ENCODE results near the gene CSNK1A1.

- RRBS, result no CpG with 5 or more reads among the region's 29 CpGs
CAGE:
- cytosol, long polyA plus RNA, result no peak
- long polyA plus RNA, result no peak
- nucleus, long polyA plus RNA, result no peak
Observed at GRCh38 chr5:147946276-147947396, 40.3 kb upstream of the C5orf46 start.

- RRBS, result no CpG with 5 or more reads among the region's 2 CpGs
CAGE:
- cytosol, long polyA plus RNA, result no peak
- long polyA plus RNA, result no peak
- nucleus, long polyA plus RNA, result no peak
Observed at GRCh38 chr5:148108552-148108948, 44.8 kb downstream of the SPINK5 start.

DNA sequence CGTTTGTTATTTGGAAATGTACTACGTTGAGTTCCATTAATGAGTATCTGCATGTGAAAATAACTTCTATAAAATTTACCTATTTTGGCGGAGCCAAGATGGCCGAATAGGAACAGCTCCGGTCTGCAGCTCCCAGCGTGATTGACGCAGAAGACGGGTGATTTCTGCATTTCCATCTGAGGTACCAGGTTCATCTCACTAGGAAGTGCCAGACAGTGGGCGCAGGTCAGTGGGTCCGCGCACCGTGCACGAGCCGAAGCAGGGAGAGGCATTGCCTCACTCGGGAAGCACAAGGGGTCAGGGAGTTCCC, 7.9 kb upstream of the MARCOL start:
- RRBS, result no CpG with 5 or more reads among the region's 15 CpGs
CAGE:
- cytosol, long polyA plus RNA, result no peak
- long polyA plus RNA, result no peak
- nucleus, long polyA plus RNA, result no peak

- RRBS, result no CpG with 5 or more reads among the region's 2 CpGs
CAGE:
- cytosol, long polyA plus RNA, result no peak
- long polyA plus RNA, result no peak
- nucleus, long polyA plus RNA, result no peak
Observed at GRCh38 chr5:148465595-148466277, 82.0 kb downstream of the FBXO38 start.

DNA sequence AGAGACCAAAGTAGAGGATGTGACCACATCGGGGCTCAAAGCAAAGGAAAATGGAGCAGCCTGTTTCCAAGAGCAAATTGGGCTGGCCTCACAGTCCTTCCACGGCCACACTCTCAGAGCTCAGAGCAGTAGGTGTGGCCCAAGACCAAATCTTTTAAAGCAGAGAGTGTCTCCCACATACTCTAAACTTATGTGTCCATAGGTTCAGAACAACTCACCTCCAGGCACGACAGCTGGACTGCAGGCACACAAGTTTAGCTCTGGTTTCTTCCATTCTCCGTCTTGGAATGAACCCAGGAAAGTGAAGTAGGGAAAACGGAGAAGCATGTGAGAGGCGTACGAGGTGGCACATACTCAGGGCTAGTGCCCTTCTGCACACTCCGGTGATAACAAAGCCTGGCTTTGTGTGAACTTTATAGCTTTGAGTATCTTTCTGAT, 11.0 kb upstream of the HTR4 start:
- RRBS, result no CpG with 5 or more reads among the region's 8 CpGs
CAGE:
- cytosol, long polyA plus RNA, result no peak
- long polyA plus RNA, result no peak
- nucleus, long polyA plus RNA, result no peak

DNA sequence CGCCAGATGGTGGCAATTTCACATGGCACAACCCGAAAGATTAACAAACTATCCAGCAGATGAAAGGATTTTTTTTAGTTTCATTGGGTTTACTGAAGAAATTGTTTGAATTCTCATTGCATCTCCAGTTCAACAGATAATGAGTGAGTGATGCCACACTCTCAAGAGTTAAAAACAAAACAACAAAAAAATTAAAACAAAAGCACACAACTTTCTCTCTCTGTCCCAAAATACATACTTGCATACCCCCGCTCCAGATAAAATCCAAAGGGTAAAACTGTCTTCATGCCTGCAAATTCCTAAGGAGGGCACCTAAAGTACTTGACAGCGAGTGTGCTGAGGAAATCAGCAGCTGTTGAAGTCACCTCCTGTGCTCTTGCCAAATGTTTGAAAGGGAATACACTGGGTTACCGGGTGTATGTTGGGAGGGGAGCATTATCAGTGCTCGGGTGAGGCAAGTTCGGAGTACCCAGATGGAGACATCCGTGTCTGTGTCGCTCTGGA, 897 bp upstream of the ADRB2 start:
- RRBS, result no CpG with 5 or more reads among the region's 9 CpGs
CAGE:
- cytosol, long polyA plus RNA, result no peak
- long polyA plus RNA, result no peak
- nucleus, long polyA plus RNA, result no peak

- RRBS, result no CpG with 5 or more reads among the region's 7 CpGs
CAGE:
- cytosol, long polyA plus RNA, result no peak
- long polyA plus RNA, result no peak
- nucleus, long polyA plus RNA, result no peak
Observed at GRCh38 chr5:148828196-148829123, 2.0 kb downstream of the ADRB2 start.

DNA sequence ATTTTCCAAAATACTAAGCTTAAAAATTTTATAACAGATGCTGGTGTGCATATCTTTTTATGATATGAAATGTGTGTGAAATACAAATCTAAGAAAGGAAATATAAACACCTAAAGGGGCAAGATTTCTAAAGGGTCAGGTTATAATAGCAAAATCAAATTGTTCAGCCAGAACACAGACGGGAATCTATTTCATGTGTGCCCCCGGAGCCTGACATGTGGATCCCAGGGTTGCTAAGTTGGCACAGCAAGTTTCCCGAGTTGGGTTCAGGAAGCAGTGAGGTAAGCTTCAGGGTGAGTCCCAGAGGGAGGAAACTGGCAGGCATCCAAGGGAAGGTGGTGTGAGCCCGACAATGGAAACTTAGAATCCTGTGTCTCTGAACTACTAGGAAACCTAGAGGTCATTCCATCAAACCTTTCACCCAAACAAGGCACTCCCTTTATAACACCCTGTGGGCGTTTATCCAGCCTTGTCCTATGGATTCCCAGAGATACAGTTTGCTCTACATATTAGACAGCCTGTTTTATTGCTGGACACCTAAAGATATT, 98.4 kb downstream of the ADRB2 start:
- RRBS, result no CpG with 5 or more reads among the region's 5 CpGs
CAGE:
- cytosol, long polyA plus RNA, result no peak
- long polyA plus RNA, result no peak
- nucleus, long polyA plus RNA, result no peak

- RRBS, result no CpG with 5 or more reads among the region's 3 CpGs
CAGE:
- cytosol, long polyA plus RNA, result no peak
- long polyA plus RNA, result no peak
- nucleus, long polyA plus RNA, result no peak
Observed at GRCh38 chr5:149320261-149320548, 25.1 kb upstream of the GRPEL2 start.

GRCh38 chr5:149419818-149420896, 41.1 kb upstream of the IL17B start:
- RRBS, result no CpG with 5 or more reads among the region's 26 CpGs
CAGE:
- cytosol, long polyA plus RNA, result no peak
- long polyA plus RNA, result no peak
- nucleus, long polyA plus RNA, result no peak

DNA sequence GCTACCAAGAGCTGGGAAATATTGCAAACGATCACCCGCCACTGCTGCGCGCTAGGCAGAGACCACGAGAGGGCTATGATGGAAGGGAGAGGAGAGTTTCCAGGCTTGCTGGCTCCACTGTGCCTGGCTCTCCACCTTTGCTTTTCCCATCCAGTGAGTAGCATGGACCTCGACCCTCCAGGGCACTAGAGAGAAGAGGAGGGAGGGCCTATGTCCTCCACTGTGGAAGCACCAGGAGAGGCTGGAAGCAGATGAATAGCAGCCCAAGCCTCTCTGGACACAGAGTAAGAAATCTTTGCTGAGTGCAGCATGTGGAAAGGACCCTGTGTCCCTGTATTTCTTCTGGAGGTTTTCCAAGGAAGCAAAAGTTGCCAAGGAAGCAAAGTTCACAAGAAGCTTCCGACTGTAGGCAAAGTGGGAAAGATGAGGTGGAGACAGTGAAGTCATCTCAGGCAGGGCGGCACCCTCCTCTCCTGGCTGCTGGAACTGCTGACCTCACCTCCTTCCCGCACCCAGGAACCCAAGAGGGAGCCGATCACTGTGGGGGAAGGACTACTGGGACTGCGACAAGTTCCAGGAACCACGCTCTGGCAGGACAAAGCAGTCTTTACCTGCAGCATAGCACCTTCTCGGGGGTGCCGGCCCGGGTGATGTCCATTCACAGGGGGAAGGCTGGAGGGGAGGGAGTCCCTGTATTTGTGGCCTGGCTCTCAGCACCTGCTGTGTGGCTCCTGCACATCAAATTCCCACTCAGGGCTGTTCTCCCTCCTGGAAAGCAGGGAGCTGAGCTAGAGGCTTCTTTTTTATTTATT, 79.6 kb downstream of the CSNK1A1 start:
- RRBS, result no CpG with 5 or more reads among the region's 15 CpGs
CAGE:
- cytosol, long polyA plus RNA, result no peak
- long polyA plus RNA, result no peak
- nucleus, long polyA plus RNA, result no peak

DNA sequence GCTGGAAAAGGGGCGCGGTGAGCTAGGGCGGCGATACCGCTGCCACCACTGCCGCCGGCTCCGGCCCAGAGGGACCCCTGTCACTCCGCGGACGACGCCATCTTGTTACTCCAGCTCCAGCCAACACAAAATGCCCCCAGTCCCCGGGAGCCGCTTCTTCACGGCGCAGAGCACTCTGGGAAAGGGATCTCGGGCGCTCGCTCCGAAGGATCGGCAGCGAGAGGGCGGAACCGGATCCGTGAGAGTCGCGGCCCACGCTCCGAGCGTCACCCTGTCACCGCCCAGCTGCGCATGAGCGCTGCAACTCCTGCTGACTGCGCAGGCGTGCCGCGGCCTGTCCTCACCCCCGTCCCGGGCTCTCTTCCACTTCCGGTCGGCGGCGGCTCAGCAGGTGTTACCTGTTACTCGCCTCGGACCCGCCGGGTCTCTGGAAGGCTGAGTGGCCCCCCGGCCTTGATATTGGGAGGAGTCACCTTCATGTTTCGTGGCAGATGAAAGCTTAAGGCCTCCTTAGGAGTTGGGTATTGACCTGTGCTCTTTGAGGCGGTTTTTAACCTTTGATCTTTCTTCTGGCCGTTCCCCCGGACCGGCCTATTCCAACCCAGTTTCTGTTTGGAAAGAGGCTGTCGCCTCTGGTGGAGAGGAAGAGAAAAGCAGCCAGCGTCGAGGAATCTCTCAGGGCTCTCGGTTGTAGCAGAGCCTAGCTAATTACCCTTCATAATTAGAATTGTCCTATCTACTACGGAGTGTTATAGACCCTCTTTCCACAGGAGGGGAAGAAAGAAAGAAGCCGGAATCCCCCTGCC, at the start of gene CSNK1A1:
Gene CSNK1A1, minus strand, starts transcription at position 180 of the 806 bp plus-strand sequence.
- RRBS, result 1% methylated on average over 14 of the region's 59 CpGs
CAGE:
- cytosol, long polyA plus RNA, result start-site peak on the minus strand centred at position 193 of the sequence, 181 bp wide, 1,486 reads
- long polyA plus RNA, result start-site peak on the minus strand centred at position 191 of the sequence, 177 bp wide, 1,156 and 1,109 reads in 2 replicates
- nucleus, long polyA plus RNA, result start-site peak on the minus strand centred at position 191 of the sequence, 177 bp wide, 1,025 reads

DNA sequence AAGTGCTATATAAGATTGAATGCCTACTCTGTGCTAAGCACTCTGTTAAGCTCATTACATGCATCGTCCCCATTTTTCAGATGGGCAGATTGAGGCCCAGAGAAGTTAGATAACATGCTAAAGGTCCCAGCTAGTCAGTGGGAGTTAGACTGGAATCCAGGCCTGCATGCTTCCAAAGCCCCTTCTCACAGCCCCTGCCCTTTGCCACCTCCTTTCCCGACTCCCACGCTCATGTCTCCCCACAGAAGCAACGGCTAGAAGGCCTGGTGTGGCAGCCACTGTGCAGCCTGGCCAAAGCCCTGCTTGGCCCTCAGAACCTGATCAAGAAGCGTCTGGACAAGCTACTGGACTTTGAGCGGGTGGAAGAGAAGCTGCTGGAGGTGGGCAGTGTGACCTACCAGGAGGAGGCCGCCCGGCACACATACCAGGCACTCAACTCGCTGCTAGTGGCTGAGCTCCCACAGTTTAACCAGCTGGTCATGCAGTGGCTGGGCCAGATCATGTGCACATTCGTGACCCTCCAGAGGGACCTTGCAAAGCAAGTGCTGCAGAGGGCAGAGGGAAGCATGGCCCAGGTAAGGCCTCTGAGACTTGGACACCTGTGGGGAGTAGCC, 40.3 kb downstream of the ARHGEF37 start:
- RRBS, result no CpG with 5 or more reads among the region's 10 CpGs
CAGE:
- cytosol, long polyA plus RNA, result no peak
- long polyA plus RNA, result no peak
- nucleus, long polyA plus RNA, result no peak

- RRBS, result 96% methylated on average over 4 of the region's 17 CpGs
CAGE:
- cytosol, long polyA plus RNA, result no peak
- long polyA plus RNA, result no peak
- nucleus, long polyA plus RNA, result no peak
Observed at GRCh38 chr5:149626977-149627742, 45.9 kb downstream of the ARHGEF37 start.

- RRBS, result no CpG with 5 or more reads among the region's 23 CpGs
CAGE:
- cytosol, long polyA plus RNA, result no peak
- long polyA plus RNA, result no peak
- nucleus, long polyA plus RNA, result no peak
Observed at GRCh38 chr5:149640799-149641832, 59.8 kb downstream of the ARHGEF37 start.

DNA sequence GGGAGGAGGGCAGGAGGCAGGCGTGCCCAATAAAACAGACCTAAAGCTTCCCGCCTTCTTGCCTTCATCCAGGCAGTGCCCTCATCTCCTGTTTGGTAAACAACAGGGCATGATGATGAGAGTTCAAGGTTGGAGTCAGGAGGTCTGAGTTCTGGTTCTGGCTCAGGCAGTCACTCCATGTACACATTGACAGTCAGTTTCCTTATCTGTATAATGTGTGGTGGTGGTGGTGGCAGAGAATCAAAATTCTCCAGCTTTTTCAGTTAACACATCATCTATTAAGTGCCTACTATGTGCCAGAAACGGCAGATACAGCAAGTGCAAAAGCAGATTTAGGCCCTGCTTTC, 1.5 kb upstream of the PPARGC1B start:
- RRBS, result no CpG with 5 or more reads among the region's 3 CpGs
CAGE:
- cytosol, long polyA plus RNA, result no peak
- long polyA plus RNA, result no peak
- nucleus, long polyA plus RNA, result no peak

DNA sequence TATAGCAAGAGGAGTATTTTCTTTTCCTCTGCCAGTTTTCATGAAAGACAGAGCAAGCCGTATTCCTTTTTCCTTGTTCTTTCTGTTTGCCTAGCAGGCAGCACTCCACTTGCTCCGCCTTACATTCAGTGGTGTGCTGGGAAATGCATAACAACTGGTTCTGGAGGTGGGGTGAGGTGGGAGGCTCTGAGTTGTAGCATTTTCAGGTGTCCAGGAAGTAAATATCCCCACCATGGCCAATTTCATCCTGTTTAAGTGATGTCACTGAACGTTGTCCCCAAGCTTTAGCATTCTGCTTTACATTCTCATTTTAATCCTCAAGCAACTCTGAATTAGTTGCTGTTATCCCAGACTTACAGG, 41.5 kb downstream of the PPARGC1B start:
- RRBS, result no CpG with 5 or more reads among the region's 3 CpGs
CAGE:
- cytosol, long polyA plus RNA, result no peak
- long polyA plus RNA, result no peak
- nucleus, long polyA plus RNA, result no peak

GRCh38 chr5:149776477-149777078, 46.5 kb downstream of the PPARGC1B start:
- RRBS, result no CpG with 5 or more reads among the region's 6 CpGs
CAGE:
- cytosol, long polyA plus RNA, result no peak
- long polyA plus RNA, result no peak
- nucleus, long polyA plus RNA, result no peak

GRCh38 chr5:149802723-149803384, 72.7 kb downstream of the PPARGC1B start:
- RRBS, result no CpG with 5 or more reads among the region's 3 CpGs
CAGE:
- cytosol, long polyA plus RNA, result no peak
- long polyA plus RNA, result no peak
- nucleus, long polyA plus RNA, result no peak

DNA sequence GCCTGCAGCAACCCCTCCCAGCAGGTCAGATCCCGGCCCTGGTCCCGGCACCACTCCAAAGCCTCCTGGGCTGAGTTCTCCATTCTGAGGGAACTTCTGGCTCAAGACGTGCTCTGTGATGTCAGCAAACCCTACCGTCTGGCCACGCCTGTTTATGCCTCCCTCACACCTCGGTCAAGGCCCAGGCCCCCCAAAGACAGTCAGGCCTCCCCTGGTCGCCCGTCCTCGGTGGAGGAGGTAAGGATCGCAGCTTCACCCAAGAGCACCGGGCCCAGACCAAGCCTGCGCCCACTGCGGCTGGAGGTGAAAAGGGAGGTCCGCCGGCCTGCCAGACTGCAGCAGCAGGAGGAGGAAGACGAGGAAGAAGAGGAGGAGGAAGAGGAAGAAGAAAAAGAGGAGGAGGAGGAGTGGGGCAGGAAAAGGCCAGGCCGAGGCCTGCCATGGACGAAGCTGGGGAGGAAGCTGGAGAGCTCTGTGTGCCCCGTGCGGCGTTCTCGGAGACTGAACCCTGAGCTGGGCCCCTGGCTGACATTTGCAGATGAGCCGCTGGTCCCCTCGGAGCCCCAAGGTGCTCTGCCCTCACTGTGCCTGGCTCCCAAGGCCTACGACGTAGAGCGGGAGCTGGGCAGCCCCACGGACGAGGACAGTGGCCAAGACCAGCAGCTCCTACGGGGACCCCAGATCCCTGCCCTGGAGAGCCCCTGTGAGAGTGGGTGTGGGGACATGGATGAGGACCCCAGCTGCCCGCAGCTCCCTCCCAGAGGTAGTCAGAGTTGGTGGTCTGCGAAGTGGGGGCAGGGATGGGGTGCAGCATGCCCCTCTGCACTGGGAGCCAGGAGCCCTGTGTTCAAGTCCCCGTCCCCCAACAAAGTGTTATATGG, 103.1 kb downstream of the PPARGC1B start:
- RRBS, result 88% methylated on average over 5 of the region's 33 CpGs
CAGE:
- cytosol, long polyA plus RNA, result no peak
- long polyA plus RNA, result no peak
- nucleus, long polyA plus RNA, result no peak

Data from H1 (cell line).